Foreskin keratinocyte (primary cell): ENCODE data around the genes DBP, HSD17B14, DHDH and RUVBL2.

GRCh38 chr19:48465004-48465225 is 4.3 kb upstream of the CYTH2 start:
- RAMPAGE, total RNA: no peak

DNA sequence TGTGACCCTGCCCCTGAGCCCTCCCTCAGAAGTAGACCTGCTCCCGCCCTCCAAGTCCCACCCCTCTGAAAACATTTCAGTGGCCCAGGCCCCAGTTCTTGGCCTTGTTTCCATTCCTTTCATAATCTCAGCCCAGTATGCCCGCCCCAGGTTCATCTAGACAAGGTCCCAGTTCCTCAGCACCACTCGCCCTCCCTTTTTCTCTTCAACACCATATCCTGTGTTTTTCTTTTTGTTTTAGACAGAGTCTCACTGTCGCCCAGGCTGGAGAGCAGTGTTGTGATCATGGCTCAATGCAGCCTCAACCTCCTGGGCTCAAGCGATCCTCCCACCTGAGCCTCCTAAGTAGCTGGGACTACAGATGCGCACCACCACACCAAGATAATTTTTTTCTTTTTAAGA is 19.7 kb downstream of the LMTK3 start:
- RAMPAGE, total RNA: no peak

- RAMPAGE, total RNA: no peak
These were observed 1.0 kb downstream of the LMTK3 start for GRCh38 chr19:48510401-48511178.

DNA sequence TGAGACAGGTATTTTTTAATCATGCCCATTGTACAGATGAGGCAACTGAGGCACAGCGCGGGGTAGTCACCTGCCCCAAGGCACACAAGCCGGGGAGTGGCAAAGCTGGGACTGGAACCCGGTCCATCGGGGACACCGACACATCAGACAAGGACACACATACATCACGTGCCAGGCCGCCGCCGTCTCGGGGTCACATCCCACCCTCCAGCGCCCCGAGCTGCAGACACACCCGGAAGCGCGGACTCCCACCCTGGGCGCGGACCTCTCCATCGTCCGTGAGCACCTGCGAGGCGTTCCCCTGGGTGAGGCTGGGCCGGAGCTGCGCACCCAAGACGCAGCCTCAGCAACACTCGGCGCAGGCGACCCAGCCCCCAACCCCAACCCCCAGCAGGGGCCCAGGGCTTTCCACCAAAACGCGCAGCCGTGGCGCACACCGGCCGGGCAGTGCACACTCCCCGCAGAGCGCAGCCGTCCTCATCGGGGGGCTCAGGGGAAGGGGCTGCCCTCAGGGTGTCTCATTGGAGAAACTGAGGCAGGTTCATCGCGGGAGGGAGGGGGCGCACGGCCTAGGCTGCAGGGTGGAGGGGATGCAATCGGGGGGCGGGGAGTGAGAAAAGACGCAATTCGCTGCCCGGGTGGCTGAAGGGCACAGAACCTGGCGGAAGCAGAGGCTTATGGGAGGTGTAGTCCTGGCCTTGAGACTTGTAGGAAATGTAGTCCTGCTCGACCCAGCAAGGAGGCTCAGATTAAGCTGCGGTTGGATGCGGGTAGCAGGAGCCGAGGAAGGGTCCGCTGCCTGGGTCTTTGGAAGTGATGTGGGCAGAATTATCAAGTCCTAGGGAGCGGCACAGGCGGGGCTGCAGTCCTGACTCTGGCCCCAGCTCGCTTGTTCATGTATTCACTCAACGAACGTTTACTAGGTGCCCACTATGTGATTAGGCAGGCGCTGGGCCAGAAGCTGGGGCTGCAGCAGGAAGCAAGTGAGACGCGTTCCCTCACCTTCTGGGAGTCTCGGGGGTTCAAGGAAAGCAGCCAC is 2.0 kb upstream of the LMTK3 start:
- RAMPAGE, total RNA: no peak

- RAMPAGE, total RNA: no peak
These were observed at the start of gene DBP for GRCh38 chr19:48637234-48637750. Gene DBP (minus strand): TSS chr19:48637379.

DNA sequence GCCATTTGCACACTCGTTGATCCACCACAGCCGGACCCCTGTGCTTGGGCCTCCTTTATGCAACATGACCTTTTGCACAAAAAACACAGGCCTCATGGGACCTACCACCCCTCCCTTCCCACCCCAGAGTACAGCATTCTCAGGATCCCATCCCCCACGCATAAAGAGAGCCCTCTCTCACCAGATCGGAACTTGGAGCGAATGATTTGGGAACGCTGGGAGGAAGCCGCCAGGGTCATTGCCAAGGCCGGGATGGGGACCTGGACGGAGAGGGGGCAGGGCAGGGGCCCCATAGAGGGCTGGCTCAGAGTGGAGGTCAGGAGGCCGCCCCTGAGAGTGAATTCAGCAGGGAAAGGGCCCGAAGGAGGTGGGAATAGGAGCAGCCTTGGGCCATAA is 734 bp downstream of the MAMSTR start:
- RAMPAGE, total RNA: no peak

GRCh38 chr19:48780751-48781025 is 25.4 kb downstream of the FGF21 start:
- RAMPAGE, total RNA: no peak

- RAMPAGE, total RNA: no peak
These were observed 2.9 kb downstream of the BCAT2 start for GRCh38 chr19:48807669-48808533.

GRCh38 chr19:48819255-48819940 is 8.6 kb upstream of the BCAT2 start:
- RAMPAGE, total RNA: no peak

GRCh38 chr19:48835538-48836773 is at the start of gene HSD17B14:
Gene HSD17B14 (minus strand): TSS chr19:48836491.
- RAMPAGE, total RNA: no peak

DNA sequence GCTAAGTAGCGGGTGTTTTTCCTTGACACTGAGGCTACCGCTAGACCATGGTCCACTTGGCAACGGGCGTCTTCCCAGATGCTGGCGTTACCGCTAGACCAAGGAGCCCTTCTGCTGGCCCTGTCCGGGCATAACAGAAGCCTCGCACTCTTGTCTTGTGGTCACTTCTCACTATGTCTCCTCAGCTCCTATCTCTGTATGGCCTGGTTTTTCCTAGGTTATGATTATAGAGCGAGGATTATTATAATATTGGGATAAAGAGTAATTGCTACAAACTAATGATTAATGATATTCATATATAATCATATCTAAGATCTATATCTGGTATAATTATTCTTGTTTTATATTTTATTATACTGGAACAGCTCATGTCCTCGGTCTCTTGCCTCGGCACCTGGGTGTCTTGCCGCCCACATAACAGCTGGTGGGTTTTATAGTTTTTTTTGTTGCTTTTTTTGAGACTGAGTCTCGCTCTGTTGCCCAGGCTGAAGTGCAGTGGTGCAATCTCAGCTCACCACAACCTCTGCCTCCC is 4.6 kb downstream of the PPP1R15A start:
- RAMPAGE, total RNA: no peak

DNA sequence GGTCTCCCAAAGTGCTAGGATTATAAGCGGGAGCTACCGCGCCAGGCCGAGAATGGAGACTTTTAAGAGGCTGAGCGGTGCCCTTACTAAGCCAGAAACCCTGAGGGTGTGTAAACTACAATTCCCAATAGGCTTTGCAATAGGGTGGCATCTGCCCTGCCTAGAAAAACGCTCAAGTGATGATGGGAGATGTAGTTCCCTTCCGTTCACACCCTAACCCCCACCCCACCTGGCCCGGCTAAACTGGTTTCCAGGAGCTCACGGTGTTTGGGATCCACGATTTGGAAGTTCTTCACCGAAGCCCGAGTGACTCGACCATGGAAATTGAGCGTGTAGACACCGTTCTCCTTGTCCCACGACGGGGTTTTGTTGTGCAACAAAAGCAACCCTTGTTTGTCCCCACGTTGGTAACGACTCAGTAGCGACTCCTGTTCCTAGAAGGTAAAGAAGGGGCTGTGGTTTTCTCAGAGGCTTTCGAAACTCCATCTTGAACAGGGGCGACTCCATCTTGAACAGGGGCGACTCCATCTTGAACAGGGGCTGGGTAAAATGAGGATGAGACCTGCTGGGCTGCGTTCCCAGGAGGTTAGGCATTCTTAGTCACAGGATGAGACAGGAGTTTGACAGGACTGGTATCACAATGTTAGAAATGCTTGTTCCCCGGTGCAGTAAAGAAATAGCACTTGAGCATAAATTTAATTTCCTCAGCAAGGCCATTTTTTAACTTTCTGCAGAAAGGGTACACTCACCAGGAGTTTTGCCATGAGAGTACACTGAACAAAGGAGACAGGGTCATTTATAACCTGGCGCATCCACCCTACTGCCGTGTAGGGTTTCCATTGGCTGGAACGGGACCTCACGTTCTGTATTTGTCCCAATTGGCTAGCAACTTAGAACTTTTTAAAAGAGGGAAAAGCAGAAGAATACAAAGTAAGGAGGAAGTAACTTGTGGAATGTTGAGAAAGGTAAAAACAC is 9.8 kb downstream of the PPP1R15A start:
- RAMPAGE, total RNA: no peak

- RAMPAGE, total RNA: no peak
These were observed at the start of gene DHDH for GRCh38 chr19:48933323-48934070. Gene DHDH (plus strand): TSS chr19:48933699.

GRCh38 chr19:48947086-48947502 is 7.6 kb upstream of the BAX start:
- RAMPAGE, total RNA: no peak

DNA sequence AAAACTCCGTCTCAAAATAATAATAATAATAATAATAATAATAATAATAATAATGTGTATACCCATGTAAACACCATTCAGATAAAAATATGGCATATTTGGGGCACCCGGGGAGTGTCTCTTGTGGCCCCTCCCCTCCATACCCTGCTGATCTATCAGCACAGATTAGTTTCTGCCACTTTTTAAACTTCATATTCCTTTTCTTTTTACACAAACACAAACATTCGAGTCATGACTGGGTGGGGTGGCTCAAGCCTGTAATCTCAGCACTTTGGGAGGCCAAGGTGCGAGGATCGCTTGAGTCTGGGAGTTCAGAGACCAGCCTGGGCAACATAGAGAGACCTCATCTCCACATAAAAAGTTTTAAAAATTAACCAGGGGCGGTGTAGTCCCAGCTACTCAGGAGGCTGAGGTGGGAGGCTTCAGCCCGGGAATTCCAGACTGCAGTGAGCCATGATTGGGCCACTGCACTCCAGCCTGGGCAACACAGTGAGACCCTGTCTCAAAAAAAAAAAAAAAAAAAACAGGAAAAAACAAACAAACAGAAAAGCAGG is 776 bp upstream of the BAX start:
- RAMPAGE, total RNA: no peak

DNA sequence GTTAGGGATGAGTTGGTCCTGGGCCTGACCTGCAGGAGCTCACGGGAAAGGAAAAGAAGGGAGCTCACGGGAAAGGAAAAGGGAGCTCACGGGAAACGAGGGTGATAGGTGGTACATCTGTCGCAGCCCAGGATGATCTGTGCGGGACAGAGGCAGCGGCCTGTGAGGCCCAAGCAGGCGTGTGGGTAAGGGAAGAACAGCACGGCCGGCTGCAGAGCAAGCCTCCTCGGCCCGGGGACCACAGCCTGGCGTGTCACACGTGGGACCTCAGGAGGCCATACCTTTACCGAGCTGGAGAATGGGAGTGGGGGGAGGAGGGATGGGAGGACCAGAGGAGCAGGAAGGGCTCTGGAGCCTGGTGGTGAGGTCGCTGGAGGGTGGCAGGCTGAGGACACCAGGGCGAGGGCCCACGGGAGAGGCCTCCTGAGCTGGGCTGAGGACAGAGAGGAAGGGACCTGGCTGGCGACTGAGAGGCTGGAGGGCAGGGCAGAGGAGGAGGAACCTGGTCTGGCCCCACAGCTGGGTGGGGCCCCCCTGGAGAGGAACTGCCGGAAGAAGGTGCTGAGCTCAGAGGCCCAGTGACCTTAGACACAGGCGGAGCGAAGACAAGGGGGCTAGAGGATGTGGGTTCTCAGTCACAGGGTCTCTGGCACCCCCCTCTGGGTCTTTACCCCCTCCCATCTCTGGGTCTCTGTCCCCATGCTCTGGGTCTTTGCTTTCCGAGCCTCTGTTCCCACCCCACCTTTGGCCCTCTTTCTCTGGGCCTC is 2.9 kb upstream of the FTL start:
- RAMPAGE, total RNA: no peak

DNA sequence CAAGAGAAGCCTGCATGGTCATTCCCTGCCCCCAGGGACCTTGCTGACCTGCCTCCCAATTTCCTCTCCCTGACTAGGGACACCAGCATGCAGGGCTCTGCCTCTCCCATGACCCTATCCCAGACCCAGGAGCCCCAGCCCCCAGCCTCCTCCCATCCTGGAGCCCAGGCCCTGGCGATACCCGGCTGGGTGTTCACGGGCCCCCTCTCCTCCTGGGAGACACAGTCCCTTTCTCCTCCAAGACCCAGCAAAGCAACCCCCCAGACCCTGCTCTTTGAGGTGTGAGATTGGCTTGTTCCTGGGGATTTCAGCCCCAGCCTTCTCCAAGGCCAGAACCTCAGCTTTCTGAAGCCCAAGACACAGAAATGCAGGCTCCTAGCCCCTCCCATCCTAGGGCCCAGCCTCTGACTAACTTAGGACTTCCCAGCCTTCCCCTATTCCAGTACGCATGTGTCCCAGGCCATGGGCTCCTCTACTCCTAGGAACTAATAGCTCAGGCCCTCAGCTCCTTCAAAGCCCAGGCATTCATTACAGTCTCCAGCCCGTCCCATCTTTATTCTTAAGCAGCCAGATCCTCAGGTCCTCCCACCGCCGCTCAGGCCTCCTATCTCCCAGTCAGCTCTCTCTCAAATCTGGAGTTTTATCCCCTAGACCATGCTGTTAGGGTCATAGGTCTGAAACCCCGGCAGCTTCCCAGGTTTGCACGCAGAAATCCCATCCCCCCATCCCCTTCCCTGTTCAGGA is 976 bp downstream of the GYS1 start:
- RAMPAGE, total RNA: no peak

DNA sequence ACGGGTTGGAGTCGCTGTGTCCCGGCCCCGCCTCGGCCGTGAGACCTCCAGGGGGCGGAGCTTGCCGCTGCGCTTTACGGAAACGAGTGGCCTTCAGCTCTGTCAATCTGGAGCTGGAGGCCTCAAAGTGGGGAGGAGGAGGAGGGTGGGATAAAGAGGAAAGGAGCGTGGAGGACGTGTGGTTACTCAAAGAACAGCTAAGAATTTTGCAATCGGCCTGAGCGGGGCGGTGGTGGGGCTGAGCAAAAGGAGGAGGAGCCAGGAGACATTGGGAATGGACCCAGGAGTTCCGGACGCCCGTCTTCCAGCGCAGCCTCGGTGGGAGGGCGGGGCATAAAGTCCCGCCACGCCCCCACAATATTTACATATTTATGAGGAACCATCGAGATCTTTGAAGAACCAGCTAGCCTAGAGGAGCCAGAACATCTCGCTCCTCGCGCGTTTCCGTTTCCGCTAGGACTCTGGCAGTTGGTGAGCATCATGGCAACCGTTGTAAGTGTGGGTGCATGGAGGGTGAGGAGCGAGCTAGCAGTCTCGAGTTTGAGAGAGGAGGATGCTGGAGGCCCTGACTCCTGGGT is at the start of gene RUVBL2:
Gene RUVBL2, plus strand, starts transcription at position 456 of the 578 bp plus-strand sequence.
- RAMPAGE, total RNA: start-site peak on the plus strand centred at position 461 of the sequence, 28 bp wide, 171 and 306 reads in 2 replicates

- RAMPAGE, total RNA: no peak
These were observed 553 bp downstream of the KCNA7 start for GRCh38 chr19:49071730-49072561.

DNA sequence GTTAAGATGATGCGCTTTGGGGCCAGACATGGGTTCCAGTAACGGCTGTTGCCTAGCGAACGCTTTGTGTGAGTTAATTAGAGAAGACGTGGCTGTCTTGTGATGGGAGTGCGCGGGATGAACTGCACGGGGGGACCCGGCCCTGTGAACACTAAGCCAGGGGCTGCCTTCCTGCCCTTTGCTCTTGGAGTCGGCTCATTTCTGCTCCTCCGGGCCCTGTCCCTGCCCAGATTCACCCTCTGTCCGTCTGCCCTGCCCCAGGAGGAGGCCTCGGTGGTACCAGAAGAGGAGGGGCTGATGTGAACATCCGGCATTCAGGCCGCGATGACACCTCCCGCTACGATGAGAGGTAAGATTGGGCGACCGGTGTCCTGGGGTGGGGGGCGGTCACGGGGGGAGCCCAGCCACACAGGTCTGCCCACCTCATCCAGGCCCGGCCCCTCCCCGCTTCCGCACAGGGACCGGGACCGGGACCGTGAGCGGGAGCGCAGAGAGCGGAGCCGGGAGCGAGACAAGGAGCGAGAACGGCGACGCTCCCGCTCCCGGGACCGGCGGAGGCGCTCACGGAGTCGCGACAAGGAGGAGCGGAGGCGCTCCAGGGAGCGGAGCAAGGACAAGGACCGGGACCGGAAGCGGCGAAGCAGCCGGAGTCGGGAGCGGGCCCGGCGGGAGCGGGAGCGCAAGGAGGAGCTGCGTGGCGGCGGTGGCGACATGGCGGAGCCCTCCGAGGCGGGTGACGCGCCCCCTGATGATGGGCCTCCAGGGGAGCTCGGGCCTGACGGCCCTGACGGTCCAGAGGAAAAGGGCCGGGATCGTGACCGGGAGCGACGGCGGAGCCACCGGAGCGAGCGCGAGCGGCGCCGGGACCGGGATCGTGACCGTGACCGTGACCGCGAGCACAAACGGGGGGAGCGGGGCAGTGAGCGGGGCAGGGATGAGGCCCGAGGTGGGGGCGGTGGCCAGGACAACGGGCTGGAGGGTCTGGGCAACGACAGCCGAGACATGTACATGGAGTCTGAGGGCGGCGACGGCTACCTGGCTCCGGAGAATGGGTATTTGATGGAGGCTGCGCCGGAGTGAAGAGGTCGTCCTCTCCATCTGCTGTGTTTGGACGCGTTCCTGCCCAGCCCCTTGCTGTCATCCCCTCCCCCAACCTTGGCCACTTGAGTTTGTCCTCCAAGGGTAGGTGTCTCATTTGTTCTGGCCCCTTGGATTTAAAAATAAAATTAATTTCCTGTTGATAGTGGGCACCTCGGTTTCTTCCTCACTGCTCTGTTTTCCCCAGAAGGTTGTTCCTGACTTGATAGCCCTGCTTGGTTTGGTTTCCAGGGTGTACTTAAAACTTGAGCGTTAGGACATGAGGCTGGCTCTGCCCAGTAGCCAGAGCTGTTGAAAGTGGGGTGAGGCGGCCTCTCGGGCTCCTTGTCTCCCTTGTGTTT is 6.3 kb upstream of the LIN7B start:
- RAMPAGE, total RNA: no peak